Type B pancreatic cell (in vitro differentiated cells): ENCODE measurements around the genes DNAJC10, ZNF804A and ZC3H15.

GRCh38 chr2:181309204-181309484, 148.0 kb upstream of the ITGA4 start:
- PRO-cap: no peak

DNA sequence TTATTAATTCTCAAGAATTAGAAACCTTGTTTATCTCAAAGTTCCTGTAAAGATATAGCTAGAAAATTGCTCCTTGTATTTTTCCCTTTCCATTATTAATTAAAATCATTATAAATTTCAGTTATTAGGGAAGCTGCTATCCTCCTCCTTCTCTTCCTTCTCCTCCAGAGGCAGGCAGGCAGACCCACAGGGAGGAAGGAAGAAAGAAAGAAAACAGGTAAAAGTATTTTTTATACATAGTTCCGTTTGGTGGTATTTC, 19.6 kb upstream of the ITGA4 start:
- PRO-cap: no peak

DNA sequence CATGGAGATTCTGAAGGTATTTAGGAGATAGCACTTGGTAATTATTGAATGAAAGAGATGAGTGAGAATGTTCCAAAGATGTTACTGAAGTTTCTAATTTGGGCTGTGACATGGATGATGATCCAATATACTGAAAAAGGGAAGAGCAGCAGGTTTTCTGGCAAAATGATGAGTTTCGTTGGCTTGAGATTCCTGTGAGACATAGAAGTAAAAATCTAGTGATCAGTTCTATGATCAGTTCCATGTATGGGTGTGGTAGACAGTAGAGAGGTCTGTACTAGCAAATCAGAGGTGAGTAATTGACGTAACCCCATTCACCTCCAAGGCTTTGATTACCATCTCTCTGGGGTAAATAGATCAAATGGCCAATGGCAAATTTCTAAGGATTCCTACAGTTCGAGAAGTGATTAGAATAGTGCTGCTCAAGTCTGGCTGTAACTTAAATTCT, 6.3 kb downstream of the ITGA4 start:
- PRO-cap: no peak

DNA sequence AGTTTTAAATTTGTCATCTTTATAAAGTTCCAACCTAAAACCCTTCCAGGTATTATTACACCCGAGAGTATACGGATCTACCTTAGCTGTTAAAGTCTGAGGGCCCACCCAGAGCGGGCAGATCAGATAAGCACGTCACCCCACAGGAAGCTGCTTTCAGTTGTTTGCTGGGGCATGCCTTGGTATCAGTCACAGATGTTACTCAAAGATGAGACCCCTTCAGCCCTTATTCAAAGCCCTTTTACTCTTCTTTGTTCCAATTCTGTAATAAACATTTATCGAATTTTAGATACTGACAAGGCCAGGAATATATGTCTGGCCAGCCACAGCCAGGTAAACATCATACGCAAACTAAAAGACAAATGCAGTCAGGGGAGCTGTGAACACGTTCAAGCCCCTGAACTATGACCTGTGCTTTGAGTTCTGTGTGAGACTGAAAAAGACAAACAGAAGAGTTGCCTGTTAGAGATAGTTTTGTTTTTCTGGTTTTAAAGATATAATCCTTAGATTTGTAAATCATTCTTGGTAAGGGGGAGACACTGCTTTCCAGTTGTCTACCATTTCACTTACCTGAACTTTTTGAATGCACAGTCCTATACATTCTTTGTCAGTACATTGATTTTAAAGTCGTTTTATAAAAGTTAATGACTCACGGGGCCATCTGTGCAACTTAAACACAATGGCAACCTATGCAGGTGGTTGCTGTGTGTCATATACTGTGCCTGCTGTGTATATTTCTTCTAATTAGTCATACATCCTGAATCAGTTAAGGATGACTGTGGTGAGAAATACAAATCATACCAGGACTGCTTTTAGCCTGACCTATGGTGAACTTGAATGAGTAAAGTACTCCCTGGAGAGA, 100.6 kb upstream of the ITPRID2 start:
- PRO-cap: no peak

DNA sequence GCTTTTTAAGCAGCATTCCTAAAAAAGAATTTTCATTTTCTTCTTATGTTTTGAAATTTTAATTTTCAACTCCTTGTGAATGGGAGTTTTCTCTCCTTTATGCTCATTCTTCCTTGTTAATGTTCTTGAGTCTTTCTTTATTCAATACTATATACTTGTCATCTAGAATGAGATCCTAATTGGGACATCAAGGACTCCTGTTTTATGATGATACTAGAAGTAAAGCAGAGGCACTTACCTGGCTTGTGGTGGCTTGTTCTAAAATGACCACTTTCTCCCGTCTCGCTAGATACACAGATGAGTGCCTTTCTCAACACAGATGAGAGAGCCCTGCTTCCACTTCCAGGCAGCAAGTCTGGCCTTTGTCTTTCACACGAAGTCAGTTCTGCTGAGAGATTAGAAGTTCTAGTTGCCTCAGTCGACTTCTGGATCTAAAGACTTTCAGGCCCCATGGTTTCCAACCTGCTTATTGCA, 70.2 kb downstream of the PPP1R1C start:
- PRO-cap: no peak

GRCh38 chr2:182542823-182543238, 116.0 kb upstream of the PDE1A start:
- PRO-cap: no peak

DNA sequence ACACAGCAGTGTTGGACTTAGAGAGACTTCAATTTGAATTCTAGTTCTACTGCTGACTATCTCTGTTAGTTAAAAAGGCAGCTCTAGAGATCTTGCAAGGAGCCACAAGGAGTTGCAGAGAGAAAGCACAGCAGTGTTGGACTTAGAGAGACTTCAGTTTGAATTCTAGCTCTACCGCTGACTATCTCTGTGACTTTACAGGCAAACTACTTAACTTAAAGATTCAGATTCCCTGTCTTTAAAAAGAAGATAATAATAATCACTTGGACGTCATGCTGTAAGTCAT, 131.9 kb upstream of the DNAJC10 start:
- PRO-cap: no peak

DNA sequence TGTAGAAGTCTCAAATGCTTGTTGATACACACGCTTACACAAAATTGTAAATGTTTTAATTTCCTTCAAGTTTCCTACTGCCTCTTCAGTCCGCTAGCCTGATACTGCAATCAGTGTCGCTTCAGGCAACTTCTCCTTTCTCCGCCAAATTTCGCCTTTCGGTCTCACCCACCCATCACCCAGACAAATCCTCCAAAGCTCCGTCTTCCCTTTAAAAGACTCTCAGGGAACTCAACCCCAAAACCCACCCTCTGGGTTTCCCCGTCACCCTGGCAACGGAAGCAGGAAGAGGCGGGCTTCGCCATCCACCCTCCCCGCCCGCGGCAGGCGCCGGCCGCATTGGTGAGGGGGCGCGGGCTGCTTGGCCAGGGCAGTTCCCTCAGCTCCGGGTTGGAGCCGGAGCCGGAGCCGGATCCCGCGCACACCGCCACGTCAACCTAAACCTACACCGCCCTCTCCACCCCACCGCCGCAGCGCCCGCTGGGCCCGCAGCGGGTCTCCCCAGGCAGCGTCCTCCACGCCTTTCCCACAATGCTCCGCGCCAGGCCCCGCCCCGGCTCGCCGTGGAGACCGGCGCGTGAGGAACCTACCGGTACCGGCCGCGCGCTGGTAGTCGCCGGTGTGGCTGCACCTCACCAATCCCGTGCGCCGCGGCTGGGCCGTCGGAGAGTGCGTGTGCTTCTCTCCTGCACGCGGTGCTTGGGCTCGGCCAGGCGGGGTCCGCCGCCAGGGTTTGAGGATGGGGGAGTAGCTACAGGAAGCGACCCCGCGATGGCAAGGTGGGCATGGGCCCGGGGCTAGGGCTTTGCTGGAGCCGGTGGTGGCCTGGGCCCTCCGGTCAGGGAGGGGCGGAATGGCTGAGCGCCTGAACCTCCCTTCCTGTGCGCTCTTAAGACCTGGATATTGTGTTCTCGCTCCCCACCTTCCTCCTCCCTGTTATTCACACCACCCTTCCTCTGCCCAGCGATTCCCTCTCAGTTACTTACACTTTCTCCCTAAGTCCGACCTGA, at the start of gene DNAJC10:
DNAJC10 (plus strand) TSS at position 553 of the 1,010 bp plus-strand sequence.
- PRO-cap: unidirectional peak, plus-strand start at position 88 of the sequence; bidirectional peak, plus-strand start at position 339 of the sequence, minus-strand start at position 213 of the sequence

DNA sequence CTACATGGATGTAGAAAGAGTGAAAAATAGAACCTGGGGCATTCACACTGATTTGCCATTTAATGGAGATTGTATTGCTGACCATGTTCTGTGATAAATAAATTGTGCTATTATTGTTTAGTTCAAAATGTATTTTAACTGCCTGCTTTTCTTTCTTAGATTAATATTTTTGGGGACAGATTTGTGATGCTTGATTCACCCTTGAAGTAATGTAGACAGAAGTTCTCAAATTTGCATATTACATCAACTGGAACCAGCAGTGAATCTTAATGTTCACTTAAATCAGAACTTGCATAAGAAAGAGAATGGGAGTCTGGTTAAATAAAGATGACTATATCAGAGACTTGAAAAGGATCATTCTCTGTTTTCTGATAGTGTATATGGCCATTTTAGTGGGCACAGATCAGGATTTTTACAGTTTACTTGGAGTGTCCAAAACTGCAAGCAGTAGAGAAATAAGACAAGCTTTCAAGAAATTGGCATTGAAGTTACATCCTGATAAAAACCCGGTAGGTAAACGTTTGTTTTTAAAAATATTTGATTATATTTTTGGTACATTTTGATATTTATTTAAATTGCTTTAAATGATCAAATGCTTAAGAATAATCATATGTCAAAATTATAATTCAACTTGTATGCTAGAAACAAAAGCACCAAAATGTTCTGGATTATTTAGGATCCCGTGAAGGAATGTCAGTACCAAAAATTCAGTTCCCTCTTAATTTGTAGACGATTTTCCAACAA, 1.9 kb downstream of the DNAJC10 start:
- PRO-cap: no peak

GRCh38 chr2:182793144-182793368, 73.4 kb downstream of the FRZB start:
- PRO-cap: no peak

GRCh38 chr2:182934520-182934986, 68.1 kb upstream of the FRZB start:
- PRO-cap: no peak

DNA sequence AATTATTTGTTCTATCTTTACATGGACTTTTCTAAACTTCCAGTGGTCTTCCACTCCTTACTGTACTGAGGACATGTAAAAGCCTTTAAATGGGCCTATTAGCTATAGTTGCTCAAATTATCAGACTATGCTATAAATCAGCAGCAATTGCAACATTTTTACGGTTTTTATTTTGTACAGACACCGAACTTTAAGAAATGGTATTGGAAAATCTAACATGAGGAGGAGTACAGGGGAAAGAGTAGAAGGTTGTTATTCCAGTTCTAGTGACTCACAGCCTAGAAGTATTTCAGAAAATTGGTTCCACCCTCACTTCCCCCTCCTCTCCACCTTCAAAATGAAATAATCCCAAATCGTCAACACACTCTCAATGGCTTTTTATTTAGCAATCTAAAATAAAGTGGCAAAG, 1.2 kb downstream of the NCKAP1 start:
- PRO-cap: bidirectional peak, plus-strand start at position 312 of the sequence, minus-strand start at position 198 of the sequence

DNA sequence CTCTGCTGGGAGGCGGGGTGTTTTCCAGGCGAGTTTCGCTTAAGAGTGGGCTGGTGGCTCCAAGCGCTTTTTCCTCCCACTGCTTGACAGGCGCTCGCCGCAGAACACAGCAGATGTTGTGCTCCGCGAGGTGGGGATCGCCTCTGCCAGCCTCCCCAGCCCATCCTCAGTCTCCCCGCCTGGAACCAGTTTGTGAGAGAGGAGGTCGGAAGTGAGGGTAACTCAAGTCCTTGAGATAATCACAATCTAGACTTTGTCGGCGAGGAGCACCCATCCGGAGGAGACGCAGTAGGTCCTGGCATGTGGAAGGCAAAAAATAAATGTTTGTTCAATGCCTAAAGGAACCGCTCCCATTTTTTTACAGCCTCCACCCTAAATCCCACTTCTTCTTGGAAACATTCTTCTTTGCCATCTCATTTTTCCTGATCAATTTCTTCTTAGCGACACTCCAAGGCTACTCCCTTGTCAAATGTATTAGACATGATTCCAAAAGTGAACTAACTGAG, 554 bp upstream of the NCKAP1 start:
- PRO-cap: bidirectional peak, plus-strand start at position 112 of the sequence, minus-strand start at position 106 of the sequence

- PRO-cap: no peak
Observed at GRCh38 chr2:183056816-183057388, 18.6 kb upstream of the NCKAP1 start.

DNA sequence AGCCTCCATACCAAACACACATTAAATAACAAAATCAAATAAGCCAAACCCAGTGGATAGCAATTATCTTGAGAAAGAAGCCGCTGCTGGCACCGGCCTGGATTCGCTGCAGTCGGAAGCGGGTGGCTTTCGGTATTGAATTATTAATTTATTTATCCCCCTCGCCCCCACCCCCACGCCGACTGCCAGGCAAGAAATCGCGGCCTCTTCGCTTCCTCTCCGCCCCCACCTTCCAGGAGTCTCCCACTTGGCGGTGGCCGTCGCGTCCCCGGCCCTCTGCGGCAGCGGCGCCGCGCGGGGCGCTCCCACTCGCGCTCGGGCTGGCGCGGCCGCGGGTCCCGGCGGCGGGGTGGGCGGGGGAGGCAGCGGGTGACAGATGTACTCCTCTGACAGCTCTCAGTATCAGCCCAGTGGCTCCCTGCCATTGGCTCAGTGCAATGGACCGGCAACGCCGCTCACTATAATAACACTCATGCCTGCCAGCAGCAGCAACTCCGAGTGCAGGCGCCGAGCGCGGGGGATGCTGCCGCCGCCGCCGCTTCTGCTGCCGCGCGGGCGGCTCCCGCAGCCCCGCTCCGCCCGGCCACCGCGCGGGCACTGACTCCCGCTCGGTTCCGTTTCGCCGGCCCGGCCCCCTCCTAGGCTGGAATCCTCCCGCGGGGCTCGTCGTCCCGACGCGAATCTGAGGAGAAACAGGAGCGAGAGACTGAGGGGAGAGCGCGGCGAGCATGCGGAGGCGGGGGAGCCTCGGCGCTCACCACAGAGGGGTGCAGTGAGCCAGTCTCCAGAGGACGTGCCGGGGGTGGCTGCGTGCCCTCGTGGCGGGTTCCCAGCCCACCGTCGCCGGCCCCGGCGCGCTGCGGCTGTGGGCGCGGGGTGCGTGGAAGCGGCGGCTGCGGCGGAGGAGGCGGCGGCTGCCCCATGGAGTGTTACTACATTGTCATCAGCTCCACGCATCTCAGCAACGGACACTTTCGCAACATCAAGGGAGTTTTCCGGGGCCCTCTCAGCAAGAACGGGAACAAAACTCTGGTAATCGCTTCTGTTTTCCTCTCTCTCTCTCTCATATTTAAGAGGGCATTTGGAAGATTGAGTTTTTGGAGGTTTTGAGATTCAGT, at the start of gene ZNF804A:
ZNF804A (plus strand) TSS at position 491 of the 1,118 bp plus-strand sequence.
- PRO-cap: unidirectional peak, plus-strand start at position 491 of the sequence

DNA sequence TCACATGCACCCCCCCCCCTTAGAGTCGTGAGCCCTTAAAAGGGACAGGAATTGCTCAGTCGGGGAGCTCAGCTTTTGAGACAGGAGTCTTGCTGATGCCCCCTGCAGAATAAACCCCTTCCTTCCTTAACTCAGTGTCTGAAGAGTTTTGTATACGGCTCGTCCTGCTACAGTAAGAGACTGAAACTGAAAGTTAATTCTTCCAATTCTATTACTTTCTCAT, 167.2 kb downstream of the ZNF804A start:
- PRO-cap: no peak

GRCh38 chr2:185289971-185290600, 448.5 kb upstream of the FSIP2 start:
- PRO-cap: no peak

DNA sequence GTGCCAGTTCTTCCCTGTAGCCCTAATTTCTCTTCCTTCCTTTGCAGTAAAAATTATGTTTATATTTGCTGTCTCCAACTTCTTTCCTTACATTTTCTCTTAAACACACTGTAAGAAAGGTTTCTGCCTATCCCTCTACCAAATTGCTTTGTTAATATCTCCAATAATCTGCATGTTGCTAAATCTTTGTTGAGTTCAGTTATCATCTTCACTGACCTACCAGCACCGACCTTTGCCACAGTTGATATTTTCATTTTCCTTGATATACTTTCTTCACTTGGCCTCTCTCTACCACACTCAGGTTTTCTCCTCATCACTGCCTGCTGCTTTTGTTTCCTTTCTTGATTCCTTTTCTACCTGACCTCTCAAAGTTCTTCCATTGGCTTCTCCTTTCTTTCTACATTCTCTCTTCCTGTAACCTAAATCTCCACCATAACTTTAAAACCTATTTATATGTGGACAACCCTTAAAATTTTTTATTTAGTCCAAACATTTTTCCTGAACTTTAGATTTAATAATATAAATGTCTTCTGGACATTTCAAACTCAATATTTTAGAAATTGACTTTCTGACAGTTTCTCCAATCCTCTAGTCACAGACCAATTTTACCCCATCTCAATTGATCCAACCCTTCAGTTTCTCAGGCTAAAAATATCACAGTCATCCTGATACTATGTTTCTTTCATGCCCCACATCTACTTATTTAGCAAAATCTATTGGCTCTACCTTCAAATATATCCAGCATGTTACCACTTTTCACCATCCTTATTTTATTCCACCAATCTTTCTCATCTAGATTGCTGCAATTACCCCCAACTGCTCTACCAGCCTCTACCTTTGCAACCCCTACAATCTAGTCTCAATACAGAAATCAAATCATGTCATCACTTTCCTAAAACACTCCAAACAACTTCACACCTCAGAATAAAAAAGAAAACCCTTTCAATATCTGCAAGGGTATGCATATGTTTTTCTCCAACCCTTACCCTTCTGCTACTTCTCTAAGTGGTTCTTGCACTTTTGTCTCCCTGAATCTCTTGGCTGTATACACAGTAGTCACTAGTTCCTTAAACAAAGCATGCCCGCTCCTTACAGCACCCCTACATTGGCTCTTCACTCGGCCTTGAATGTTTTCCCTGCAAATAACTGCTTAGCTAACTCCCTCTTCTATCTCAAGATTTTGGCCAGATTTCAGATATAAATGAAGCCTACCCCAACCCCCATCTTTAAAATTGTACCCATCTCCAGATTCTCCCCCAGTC, 335.7 kb upstream of the ZC3H15 start:
- PRO-cap: no peak

DNA sequence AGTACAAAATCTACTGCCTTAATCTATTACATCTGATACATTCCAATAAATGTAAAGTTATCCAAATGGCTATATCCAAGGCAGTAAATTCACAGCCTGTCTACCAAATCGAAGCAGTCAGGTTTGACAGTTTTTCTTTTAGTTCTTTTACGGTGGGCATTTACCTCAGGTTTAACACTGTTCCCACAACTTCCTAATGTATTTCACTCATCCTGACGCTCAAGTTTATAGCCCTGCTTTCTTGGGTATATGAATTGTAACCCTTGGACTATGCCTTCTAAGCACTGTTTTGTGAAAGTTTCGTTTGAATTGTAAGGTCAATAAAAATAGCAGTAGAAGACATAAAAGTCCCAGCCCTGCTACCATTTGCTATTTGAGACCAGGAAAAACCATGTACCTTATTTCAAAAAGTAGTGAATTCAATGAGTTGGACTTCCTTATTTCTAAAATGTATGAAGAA, 2.1 kb upstream of the ZC3H15 start:
- PRO-cap: no peak

DNA sequence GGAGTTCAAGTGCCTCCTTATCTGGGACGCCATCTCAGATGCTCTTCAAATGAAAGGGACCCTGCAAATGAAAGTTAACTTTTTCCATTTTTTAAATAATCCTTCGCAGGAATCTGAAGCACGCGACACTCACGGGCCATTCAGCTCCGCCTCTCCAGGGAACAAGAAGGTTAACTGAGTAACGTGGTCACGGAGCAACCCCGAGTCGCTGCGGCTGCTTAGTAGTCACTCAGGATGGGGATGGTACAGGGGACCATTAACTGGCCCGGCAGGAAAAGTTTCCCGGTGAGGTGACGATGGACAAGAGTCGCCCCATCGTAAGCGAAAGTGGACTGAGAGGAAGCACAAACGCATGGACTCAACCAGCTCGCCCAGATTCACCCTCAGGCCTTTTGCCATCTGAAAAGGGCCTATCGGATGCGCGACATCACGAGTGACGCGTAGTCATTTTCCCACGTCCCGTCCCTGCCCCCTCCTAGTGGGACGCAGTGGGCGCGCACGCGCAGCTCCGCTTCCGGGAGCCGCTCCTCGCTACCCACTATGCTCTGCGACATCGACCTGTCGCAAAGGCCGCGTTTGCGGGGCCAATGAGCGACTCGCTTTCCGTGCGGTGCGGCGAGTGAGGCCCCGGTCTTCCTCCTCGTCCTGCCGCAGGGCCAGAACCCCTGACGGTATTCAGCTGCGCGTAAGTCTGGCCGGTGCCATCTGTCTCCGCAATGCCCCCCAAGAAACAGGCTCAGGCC, at the start of gene ZC3H15:
ZC3H15 (plus strand) TSS at position 594 of the 743 bp plus-strand sequence.
- PRO-cap: unidirectional peak, plus-strand start at position 139 of the sequence; bidirectional peak, plus-strand start at position 221 of the sequence, minus-strand start at position 217 of the sequence; bidirectional peak, plus-strand start at position 566 of the sequence, minus-strand start at position 401 of the sequence